ENCODE data around the genes GALR1 and CTDP1.

DNA sequence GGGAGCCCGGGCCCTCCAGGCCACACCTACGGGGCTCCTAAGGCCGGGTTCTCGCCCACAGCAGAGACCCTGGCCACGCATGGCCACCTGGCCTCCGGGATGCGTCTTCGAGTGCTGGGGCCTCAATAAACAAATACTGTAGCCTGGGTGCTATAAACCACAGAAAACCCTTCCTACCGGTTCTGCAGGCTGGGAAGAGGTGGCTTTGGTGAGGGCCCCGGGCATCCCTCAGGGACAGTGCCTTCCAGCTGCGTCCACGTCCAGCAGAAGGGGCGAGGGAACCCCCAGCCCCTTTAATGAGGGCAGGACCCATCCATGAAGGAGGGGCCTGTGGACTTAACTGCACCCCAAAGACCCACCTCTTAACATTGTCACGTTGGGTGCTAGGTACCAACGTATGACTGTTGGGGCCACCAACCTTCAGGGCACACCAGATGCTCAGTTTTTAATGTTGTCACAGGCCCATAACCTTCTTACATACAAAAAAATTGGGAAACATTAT, 44.5 kb downstream of the MBP start:
- PRO-cap, 2 experiments, result no peak in any of the 2 experiments

DNA sequence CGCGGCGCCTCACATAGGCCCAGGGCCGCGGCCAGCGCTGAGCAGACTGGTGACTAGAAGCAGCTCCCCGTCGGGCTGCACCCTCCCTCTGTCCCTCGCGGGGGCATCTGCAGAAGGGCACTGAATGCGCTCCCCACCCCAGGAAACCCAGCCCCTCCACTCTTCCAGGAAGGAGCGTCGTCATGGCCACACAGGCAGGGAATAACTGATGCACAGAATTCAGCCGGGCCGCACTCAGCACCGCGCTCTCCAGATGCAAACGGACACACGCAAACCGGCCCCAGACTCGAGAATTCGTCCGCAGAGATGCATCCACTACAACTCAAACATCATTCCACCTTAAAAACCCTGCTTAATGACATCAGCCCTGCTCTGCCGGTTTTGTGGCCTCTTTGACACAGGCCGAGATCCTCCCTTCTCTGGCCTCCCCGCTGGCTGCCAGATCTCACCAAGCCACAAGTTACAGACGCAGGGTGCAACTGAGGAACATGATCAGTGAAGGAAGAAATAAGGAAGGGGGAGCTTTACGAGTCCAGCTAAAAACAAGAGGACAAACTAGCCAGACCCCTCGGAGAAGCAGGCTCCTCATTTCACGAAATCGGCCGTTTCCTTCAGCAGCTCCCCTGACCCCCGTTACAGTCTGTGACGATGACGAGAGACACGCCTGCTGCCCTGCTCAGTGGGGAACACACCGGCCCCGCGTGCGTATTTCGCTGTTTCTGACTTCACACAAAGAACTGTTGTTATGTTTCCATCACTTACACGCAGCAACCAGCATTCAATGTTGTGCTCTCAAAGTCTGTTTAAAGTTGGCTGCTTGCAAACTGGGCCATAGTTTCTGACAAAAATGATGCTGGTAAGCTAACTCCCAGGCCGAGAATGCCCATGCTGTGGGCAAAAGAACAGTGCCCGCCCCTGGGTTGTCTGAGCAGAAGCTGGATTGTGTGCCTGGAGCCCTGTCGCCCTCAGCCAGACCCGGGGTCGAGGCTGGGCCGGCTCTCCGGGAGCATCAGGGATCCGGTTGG, 40.1 kb downstream of the MBP start:
- PRO-cap, 2 experiments, result no peak in any of the 2 experiments

DNA sequence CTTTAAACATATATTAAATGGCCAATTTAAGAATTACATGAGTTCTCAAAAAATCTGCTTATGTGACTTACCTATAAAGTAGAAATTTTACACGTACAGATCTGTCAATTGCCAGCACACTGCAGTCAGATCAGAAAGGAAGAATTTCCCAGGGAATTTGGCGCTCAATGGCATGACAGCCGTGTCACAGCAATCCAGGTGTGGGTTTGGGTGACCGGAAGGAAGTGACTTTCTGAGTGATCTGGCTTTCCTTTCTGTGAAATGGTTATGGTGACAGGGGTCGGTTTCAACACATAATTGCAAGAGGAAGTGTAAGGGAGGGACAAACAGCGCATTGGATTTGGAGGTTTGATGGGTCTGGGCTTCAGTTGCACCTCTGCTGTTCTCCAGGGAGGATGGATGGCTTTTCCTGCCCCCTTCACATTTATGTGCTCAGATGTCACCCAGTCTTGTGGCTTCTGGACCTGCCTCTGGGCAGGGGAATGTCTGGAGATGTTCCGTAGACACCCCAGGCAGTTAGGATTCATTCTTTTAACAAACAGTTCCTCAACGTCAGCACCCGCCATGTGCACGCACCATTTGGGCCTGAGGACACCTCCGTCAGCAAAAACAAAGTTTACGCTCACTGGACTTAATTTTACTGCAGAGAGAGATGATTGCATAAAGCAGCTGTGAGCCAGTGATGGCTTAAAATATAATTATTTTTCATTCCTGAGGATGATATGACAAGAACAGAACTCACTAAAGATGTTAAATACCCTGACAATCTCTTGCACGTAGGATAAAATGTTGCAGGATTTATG, 37.1 kb downstream of the MBP start:
- PRO-cap, 2 experiments, result no peak in any of the 2 experiments

DNA sequence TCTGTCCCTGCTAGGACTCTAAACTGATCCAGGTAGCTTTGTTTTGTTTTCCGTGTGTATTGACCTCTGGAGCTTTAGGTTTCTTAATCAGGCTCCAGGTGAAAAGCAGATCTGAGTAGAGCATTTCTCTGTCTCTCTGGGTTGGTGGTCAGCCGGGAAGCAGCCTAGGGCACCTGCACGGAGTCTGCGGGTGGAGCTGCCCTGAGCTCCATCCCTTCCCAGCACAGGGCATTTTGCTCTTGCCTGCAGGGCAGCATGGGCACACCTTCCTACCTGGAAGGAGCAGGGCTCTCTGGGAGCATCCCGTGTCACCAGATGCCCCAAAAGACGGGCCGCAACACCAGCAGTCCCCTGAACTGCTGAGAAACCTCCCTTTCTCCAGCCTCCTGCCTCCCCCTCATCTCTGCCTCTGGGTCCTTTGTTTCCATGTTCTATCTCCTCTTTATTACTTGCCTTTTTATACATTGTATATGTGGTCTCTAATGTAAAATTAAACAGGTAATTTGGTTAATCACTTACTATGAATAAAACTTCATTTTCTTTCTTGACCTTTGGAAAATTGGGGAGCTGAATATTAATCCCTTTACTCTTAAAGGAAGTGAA, 8.7 kb downstream of the MBP start:
- PRO-cap, 2 experiments, result no peak in any of the 2 experiments

DNA sequence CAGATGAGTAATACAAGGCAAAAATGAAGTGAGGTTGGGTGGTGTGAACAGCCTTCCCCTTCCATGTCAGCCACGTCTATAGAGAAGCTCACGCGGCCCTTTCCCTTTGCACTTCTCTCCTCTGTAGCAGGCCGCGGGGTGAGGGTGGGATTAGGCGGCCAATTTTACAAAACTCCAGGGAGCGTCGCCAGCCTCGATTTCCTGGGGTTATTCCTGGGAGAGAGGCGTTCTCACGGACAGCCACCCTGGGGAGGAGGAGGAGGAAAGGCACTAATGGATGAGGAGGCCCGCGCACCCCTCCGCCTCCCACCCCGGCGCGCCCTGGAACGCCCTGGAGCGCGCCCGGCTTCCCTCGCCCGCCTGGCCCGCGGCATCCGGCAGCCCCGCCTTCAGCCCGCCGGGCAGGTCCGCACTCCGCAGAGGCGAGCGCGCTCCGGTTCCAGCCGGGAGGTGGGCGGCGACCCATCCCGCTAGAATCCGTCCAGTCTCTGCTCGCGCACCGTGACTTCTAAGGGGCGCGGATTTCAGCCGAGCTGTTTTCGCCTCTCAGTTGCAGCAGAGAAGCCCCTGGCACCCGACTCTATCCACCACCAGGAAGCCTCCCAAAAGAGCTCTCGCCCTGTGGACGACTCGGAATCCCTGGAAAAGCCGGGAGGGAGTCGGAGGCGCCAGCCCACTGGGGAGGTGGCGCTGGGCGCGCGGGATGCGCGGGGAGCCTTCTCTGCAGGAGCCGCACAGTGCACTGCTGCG, at the start of gene GALR1:
Gene GALR1 (plus strand): TSS at position 536 of the 750 bp plus-strand sequence.
- PRO-cap, 2 experiments, result peak in 1 of 2 experiments; most common plus-strand start position 549 of the sequence (in 1); most common minus-strand start position 360 of the sequence (in 1)

- PRO-cap, 2 experiments, result no peak in any of the 2 experiments
These were observed 436.6 kb upstream of the SALL3 start for GRCh38 chr18:78542979-78543505.

DNA sequence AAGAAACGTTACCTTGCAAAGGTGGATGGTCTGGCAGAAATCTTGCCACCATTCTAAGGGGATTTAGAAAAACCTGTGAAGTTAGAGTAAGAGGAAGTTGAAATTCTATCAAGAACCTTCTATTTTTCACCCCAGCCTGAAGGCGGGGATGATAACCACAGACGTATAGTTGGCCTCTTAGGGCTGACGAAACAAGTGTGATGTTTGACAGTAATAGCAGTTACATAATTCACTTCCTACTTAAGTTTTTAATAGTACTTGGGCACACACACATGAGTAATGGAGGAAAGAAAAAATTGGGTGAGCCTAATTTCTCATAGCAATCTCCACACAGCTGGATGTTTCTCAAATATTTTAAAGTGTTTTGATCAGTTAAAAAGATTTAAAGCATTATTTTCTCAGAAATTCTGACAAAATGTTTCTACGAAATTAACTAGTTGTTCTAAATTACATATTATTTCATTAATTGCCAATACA, 336.6 kb upstream of the SALL3 start:
- PRO-cap, 2 experiments, result no peak in any of the 2 experiments

DNA sequence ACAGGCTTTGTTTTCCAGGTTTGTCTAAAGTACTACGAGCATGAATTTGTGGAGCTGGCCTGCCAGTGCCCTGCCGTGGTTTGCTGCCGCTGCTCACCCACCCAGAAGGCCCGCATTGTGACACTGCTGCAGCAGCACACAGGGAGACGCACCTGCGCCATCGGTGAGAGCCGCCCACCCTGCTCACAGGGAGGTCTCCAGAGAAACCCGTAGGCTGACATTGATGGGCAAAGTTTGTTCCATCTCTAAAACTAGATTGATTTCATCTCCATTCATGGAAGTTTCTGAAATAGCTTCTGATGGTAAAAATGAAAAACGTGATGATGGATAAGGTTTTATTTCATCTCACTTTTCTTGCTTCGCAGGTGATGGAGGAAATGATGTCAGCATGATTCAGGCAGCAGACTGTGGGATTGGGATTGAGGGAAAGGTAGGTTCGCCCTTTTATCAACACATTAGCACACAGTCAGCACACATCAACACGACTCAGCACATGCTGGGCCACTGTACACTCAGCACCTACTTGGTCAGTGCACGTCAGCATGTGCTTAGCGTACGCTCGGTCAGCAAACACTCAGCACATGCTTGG, 50.2 kb upstream of the NFATC1 start:
- PRO-cap, 2 experiments, result no peak in any of the 2 experiments

- PRO-cap, 2 experiments, result no peak in any of the 2 experiments
These were observed 32.6 kb upstream of the NFATC1 start for GRCh38 chr18:79363078-79363585.

DNA sequence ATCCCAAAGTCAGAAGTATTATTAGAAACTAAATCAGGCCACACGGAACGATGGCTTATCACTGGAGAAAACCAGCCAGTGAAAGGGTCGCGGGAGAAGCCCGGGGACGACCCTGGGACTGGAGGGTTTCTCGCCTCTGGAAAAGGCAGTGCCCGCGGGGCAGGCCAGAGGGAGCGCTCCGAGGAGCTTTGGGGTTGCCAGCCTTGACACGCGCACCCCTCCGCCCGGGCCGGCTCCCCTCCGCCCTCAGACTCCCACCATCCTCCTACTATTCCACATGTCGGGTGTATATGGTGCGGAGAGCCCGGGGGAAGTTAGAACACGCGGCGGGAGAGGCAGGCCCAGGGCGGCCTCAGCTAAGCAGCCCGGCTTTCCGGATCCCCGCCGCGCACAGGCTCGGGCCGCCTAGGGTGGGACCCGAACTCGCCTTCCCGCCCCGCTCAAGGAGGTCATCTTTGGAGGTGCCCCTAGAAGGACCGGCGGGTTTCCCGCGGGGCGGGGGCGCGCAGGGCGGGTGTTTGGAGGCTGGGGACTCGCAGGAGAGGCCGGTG, 3.5 kb downstream of the NFATC1 start:
- PRO-cap, 2 experiments, result no peak in any of the 2 experiments

GRCh38 chr18:79402350-79403091, 6.8 kb downstream of the NFATC1 start:
- PRO-cap, 2 experiments, result no peak in any of the 2 experiments

GRCh38 chr18:79588508-79589522, 90.8 kb upstream of the CTDP1 start:
- PRO-cap, 2 experiments, result no peak in any of the 2 experiments

GRCh38 chr18:79678577-79679613, 708 bp upstream of the CTDP1 start:
- PRO-cap, 2 experiments, result peak in 1 of 2 experiments; most common plus-strand start chr18:79679065 (in 1); most common minus-strand start chr18:79679060 (in 1)

GRCh38 chr18:79679614-79679906, at the start of gene CTDP1:
TSS of gene CTDP1 (plus strand) at chr18:79679803.
- PRO-cap, 2 experiments, result peak in 2 of 2 experiments; most common plus-strand start chr18:79679803 (in 1); most common minus-strand start chr18:79679739 (in 1)

GRCh38 chr18:79687586-79688452, 8.2 kb downstream of the CTDP1 start:
- PRO-cap, 2 experiments, result no peak in any of the 2 experiments

GRCh38 chr18:79738315-79738766, 58.7 kb downstream of the CTDP1 start:
- PRO-cap, 2 experiments, result no peak in any of the 2 experiments

GRCh38 chr18:79749580-79750022, 48.1 kb upstream of the KCNG2 start:
- PRO-cap, 2 experiments, result peak in 1 of 2 experiments; most common minus-strand start chr18:79749865 (in 1)

DNA sequence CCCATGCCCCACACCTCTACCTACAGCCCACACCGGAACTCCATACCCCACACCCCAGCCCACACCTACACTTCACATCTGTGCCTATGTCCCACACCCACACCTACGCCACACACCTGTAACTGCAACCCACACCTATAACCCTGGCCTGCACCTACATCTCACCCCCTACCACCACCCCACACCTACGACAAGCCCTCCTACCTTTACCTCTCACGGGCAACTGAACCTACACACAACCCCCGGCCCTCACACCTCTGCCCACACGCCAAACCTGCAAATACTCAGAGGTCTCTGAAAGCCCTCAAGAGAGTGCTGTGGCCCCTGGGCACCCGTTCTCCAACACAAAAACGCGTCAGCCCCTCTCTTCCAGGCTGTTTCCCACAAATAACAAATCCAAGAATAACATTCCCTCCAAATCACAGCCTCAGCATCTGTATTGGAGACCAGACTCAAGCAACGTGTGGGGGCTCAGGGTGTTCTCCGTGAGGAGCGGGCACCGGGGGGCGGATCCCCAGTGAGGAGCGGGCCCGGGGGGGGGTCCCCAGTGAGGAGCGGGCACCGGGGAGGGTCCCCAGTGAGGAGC, 33.5 kb downstream of the SLC66A2 start:
- PRO-cap, 2 experiments, result no peak in any of the 2 experiments

DNA sequence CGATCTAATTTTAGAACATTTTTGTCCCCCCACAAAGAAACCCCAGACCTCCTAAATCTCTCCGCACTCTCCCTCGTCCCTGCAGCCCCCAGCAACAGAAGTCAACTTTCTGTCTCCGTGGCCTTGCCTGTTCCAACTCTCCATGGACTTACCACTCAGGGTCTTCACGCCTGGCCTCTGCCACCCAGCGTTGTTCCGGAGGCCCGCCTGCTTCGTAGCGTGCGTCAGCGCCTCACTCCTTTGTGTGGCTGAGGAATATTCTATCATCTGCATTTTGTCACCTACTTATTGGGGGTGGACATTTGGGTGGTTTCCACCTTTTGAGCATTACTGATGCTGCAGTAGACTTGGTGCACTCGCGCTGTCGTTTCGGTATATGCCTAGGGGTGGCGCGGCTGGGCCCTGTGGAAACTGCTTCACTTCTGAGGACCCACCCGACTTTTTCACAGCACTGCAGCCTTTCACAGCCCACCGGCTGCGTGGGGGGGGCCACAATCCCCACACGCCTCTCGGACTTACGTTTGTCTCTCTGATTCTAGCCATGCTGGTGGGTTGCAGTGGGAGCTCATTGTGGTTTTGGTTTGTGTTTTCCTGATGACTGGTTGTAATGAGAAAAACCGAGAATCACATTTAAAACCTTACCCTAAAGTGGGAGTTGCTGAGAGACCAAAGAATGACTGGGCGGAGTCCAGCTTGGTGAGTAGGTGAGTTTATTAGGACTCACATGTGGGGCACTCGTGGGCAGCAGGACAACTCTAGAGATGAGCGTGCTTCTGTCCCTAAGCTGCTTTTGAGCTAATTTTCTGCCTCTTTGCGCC, 1.4 kb upstream of the HSBP1L1 start:
- PRO-cap, 2 experiments, result no peak in any of the 2 experiments

DNA sequence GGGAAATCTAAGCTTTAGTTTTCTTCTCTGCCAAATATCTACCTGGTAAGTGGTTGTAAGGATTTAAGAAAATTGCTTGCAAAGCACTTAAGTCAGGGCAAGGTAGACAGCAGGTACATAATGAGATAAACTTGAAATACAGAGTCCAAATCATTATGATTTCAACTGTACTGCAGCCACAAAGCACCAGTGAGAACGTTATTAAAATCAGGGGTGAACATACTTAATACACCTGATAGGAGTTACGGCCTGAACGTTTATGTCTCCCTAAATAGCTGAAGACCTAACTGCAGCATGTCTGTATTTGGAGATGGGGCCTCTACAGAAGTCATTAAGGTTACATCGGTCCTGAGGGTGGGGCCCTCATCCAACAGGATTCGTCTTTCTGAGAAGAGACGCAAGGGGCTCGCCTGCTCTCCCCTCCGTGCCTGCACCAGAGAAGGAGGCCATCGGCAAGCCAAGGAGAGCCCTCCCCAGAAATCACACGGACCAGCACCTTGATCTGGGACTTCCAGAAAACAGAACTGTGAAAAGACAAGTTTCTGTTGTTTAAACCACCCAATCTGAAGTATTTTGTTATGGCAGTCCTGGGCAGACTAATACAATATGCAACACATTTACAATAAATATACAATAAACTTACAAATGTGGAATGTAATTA, 5.9 kb downstream of the HSBP1L1 start:
- PRO-cap, 2 experiments, result no peak in any of the 2 experiments

Data from cerebral cortex (tissue), 2 donors.